ENCODE measurements around a stretch of chr1.

DNA sequence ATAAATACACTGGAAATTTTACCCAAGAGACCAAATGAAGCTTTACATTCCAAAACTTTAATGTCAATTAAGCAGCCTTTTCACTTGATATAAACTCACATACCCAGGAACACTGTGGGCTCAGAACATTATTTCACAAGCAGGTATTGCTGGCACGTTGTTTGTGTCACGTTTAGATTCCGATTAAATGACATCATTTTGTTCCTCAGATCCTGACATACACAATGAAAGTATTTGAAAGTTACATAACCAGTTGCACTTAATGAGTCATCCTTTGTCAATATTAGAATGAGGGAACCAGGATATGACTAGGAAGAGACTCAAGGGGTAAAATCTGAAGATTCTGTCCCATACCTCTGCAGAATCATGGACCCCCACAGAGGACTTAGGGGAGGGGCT, 19.7 kb downstream of the SNIP1 start:
- CAGE, long polyA plus RNA: no peak
- RRBS: no CpG with 5 or more reads among the region's 3 CpGs

DNA sequence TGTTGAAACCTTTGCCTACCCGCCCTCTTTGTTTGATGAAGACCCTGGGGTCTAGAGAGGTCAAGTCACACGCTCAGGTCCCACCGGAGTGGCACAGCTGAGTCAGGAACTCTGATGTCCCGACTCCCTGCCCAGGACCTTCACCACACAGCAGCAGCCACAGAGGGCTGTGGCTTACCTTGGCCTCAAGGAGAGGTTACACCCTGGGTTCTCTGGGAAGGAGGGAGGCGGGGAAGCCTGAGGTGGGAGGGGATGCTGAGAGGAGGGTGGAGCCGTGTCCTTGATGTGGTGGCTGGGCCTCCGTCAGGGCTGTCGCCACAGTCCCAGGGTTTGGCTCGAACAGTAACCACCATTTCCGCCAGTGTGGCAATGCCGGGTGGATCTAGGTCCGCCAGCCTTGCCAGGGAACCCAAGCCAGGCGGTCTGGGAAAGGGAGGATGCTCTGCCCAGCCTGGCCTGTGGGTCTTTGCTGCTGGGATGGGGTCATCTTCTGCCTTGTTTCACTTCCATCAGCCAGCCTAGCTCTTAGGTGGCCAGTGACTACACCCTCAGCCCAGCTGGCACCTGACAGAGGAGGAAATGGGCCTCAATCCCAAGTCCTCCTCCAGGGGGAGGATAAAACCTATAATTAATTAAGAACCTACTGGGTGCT, 16.4 kb downstream of the C1orf109 start:
- CAGE, long polyA plus RNA: no peak
- RRBS: no CpG with 5 or more reads among the region's 13 CpGs

DNA sequence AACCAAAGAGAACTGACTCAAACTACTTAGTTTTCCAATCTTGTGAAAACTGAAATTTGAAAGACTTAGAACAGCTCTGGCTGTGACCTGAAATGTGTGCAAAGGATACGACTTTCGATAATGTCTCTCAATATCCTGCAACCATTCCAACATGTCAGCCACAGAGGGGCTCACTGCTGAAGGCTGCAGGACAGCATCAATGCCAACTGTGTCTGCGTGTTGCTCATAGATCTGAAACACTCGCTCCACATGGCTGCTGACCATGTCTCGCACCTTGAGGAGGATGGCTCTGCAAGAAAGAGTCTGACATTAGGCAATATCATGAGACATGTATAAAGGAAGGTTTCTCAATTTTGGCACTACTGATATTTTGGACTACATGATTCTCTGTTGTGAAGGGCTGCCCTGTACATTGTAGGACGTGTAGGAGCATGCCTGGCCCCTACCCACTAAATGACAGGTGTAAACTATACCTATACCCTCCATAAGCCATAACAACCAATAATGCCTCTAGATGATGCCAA, 4.1 kb downstream of the C1orf109 start:
- CAGE, long polyA plus RNA: no peak
- RRBS: no CpG with 5 or more reads among the region's 6 CpGs

GRCh38 chr1:37752429-37753683, 12.1 kb downstream of the EPHA10 start:
- CAGE, long polyA plus RNA: no peak
- RRBS: 2% methylated on average over 49 of the region's 119 CpGs

DNA sequence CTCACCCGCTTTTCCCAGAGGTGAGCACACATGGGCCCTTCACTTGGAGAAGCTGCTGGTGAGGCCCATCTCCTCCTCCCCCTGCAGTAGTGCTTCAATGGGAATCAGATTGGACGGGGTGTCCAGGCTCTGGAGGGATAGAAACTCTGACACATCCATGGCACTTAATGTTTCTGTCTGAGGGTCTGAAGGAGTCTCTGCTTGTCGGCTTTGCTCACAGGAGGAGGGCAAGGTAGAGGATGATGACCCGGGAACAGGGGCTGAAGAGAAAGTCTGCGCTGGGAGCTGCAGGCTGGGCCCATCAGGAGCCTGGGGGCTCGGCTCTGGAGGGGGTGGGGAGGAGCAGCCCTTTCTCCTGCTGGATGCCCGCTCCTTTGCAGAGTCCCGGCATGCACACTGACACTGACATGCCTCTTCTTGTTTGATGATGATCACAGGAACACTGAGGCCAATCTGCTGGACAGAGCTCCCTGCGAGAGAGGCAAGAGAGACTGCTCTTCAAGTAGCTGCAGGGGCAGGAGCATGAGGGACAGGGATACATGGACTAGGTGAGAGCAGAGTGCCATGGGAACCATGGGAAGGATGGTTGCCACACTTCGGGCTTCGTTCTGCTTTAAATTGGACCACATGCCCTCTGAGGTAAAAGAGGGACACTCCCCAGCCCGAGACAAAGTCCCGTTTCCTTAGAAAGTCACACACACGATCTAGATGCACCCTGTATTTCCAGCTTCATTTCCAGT, 7.3 kb upstream of the YRDC start:
- CAGE, long polyA plus RNA: no peak
- RRBS: no CpG with 5 or more reads among the region's 14 CpGs

DNA sequence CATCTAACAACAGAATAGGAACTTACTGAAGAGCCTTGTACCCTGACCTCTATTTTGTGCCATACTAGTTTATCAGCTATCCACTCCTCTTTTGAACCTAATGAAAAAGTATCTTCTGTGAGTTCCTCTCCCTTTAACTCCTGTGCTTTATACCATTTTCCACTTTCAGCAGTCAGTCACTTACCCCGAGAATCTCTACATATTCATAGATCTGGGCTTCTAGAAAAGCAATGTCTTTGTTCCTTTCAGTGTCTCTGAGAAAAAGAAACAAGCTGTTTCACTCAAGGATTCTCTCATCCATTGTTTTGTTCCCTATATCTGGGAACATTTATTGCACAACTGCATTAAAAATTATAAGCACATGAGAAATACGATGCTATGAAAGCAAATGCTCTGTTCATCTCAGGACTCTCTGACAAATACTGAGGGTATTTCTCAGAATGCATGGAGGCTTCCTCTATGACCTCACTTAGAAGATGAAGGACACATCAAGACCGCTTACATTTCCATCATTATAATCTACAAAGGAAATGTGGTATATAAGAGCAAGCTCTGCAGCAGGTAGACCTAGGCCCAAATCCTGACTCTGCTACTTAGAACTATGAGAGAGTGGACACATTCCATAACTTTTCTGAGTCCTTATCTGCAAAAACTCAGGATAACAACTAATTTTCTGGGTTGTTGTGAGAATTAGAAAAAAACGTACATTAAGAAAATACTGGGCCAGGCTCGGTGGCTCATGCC, 12.9 kb downstream of the SF3A3 start:
- CAGE, long polyA plus RNA: no peak
- RRBS: no CpG with 5 or more reads among the region's 5 CpGs

DNA sequence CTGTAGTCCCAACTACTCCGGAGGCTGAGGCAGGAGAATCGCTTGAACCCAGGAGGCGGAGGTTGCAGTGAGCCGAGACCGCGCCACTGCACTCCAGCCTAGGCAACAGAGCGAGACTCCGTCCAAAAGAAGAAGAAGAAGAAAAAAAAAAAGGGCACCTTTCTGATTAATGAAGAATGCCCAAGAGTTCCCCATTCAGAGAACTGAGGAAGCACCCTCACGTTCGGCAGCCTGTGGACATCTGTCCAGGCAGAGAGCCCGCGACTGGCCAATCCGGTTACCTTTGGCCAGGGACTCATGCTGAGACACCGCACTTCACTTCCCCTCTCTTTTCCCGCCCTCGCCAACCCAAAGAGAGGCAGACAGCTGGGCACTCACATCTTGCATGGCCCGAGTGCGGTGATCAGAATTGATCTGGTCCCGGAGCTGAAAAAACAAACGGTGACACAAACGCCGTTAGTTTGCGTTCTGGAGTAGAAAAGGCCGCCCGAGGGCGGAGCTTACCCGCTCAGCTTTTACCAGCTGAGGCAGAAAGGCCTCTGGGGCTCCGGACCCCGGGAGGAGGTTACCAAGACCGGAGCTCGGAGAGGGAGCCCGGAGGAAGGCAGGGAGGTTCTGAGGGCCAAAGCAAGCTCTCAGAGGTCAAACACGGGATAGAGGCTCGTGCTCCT, 517 bp downstream of the SF3A3 start:
- CAGE, long polyA plus RNA: no peak
- RRBS: no CpG with 5 or more reads among the region's 34 CpGs

DNA sequence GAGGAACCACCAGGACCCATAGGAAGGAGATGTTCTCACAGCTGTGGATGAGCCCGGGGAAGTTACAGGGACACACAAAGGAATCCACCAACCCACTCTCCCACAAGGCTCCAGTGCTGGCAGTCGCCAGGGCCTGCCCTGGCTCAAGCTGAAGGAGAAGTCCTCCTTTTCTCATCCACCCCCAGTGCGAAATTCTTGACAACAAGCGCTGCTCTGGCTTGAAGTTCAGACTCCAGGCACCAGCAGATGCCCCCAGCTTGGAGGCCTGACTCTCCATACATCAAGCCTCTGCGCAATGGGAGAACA, 4.5 kb downstream of the FHL3 start:
- CAGE, long polyA plus RNA: no peak
- RRBS: no CpG with 5 or more reads among the region's 5 CpGs

DNA sequence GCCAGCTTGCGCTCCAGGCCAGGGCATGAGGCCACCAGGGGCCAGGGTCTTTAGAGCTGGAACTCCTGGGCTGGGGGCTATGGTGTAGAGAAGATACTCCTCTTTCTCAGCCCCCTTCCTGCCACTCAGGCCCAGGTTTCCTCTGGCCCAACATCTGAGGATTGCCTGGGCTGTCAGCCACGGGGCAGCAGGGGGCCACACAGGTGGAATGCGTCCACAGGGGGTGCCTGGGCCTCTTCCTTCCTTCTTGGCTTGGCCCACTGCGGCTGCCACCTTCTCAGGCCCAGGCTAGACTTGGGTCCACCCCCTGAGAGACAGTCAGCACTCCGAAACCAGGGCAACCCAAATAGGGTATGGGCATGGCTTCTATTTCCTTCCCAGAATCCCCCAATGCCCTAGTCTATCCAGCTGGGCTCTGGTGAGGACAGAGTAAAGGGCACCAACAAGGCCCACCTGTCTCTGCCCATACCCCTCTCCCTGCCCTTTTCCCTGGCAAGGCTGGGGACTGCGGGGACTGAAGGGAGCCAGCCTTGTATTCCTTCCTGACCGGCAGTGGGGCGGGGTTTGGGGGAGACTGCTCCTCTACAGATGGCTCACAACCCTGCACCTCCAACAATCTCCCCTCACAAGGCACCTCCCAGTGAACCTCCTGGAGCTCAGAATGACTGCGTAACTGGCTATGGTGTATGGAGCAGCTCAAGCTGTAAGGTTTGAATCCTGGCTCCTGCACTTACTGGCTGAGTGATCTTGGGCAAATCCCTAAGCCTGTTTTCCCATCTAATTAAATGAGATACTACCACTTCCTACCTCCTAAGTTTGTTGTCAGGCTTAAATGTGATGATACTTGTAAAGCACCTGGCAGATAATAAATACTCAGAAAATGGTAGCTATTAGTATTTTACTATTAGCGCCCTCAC, 3.9 kb downstream of the FHL3 start:
- CAGE, long polyA plus RNA: no peak
- RRBS: no CpG with 5 or more reads among the region's 10 CpGs

GRCh38 chr1:38029019-38029965, 16.8 kb downstream of the UTP11 start:
- CAGE, long polyA plus RNA: no peak
- RRBS: no CpG with 5 or more reads among the region's 26 CpGs

DNA sequence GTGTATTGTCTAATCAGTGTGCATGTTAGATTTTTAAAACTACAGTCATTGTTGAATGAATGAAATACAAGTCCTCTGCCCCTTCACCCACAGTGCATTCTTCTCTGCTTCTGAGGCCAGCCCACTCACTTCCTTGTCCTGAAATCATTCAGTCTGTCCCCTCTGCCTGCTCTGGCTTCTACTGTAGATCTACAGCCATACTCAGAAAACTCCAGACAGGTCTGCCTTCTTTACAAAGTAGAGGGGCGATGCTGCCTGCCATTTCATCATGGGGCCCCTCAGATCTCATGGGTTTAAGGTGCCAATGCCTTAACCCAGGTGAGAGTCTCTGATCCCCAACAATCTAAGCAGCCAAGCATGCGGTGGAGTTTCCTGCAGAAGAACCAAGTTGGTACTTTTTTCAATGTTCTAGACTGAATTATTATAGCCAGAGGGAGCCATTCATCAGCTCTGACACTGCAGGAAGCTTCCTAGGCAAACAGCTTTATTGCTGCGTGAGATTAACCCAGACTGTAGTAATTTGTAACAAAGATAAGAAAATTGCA, 135.6 kb downstream of the RRAGC start:
- CAGE, long polyA plus RNA: no peak
- RRBS: no CpG with 5 or more reads among the region's 3 CpGs

- CAGE, long polyA plus RNA: no peak
- RRBS: no CpG with 5 or more reads among the region's 13 CpGs
These were observed 12.4 kb downstream of the RHBDL2 start for GRCh38 chr1:38929090-38929755.

GRCh38 chr1:38992034-38992219, 851 bp downstream of the AKIRIN1 start:
- CAGE, long polyA plus RNA: no peak
- RRBS: no CpG with 5 or more reads among the region's 10 CpGs

- CAGE, long polyA plus RNA: no peak
- RRBS: no CpG with 5 or more reads among the region's 15 CpGs
These were observed 15.6 kb downstream of the AKIRIN1 start for GRCh38 chr1:39006271-39007460.

- CAGE, long polyA plus RNA: no peak
- RRBS: no CpG with 5 or more reads among the region's 4 CpGs
These were observed 615 bp upstream of the NDUFS5 start for GRCh38 chr1:39025623-39025846.

DNA sequence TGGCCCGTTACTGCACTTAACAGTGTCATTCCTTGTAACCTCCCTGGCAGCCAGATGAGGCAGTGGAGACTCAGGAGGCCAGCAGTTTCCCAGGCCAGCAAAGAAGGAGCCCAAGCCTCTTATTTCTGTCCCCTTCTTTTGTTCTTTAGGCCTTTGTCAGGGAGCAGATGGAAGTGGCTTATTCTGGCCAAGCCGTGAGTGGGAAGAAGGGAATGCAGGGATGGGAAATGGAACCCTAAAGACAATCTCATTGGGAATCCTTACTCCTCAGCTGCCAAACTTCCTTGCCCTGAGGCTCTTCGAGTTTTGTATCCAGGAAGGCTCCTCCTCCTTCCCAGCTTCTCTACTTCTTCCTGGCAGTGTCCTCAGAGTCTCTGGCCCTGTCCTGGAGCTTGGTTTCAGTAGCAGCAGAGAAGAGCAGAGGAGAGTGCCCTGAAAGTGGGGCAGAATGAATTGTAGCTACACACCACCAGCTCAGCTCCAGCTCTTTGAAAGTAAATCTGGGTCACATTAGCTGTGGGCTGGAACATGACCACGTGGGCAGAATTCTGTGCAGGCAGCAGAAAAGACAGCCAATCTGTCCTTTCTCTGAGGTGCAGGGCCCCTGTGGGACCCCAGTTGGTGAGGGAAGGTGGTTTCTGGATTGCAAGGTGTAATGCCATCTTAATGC, 63.9 kb downstream of the NDUFS5 start:
- CAGE, long polyA plus RNA: no peak
- RRBS: no CpG with 5 or more reads among the region's 4 CpGs

DNA sequence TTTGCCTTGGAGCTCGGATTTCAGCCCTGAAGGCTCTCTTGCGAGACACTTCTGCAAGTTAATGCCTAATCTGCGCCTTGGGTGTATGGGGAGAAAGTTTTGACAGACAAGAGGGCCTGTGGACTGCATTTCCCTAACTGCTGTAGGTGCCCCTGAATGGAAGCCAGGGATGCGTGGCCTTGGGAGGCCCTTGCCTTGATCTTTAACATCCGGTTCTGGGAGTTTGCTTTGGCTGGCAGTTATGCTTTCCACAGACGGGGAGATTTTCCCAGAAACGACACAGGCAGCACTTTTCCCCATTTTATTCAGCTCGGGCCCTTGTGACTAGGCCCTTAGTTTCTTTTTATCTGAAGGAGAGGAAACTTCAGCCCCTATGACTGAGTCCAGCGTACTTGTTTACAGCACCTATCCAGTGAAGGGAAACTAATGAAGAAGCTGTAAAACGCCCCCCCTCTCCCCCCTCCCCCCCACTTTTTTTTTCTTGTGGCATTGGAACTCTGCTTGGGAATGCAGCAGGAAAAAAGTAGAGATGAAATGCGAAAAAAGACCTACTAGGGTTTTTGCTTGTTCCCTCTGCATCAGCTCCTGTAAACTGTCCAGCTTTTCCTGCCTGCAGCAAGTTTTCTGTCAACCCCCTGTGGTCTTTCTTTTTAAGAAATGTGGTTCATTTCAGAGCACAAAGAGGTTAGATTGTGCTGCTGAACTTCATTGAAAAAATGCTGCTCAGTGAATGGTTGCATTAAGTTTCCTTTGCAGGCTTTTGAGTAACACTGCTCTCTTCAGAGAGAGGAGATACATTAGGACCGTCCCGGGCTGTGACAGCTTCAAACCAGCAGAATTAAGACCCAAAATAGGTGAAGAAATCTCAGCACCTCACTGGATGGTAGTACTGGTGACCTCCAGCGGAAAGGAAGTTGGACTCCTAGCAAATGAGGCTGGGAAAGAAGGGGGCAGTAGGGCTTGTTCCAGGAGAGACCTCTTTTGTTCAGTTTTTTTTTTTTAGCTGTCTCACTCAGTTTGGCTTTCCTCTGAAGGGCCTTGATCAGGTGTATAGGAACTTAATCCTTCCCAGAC, 80.5 kb downstream of the NDUFS5 start:
- CAGE, long polyA plus RNA: no peak
- RRBS: no CpG with 5 or more reads among the region's 14 CpGs

- CAGE, long polyA plus RNA: no peak
- RRBS: no CpG with 5 or more reads among the region's 8 CpGs
These were observed 81.3 kb downstream of the NDUFS5 start for GRCh38 chr1:39107414-39107875.

DNA sequence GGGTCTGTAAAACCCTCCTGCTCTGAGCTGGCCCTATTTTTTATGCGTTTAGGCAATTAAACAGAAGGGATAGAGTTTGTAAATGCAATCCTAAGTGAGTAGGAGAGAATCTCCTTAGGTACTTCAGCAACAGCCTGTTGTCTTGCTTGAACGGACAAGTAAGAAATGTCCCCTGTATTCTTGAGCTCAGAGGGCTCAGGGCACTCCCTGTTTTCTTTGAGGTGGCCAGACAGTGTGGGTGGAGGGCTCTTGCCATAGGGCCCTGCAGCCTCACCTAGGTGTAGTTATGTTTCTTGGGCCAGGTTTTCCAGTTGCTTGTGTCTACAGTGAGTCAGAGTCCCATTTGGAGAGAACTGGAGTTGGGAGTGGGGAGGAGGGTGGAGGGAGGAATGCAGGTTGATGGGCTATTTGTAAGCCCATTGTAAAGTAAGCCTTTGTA, 45.4 kb upstream of the MACF1 start:
- CAGE, long polyA plus RNA: no peak
- RRBS: no CpG with 5 or more reads among the region's 2 CpGs

- CAGE, long polyA plus RNA: no peak
- RRBS: no CpG with 5 or more reads among the region's 4 CpGs
These were observed 34.4 kb upstream of the MACF1 start for GRCh38 chr1:39170117-39170539.

Data from osteoblast (primary cell).